Sternocleidomastoid (tissue), 1 donor: ENCODE data around the genes ACVR2A and MMADHC.

GRCh38 chr2:144642944-144643170 is 122.9 kb upstream of the ZEB2 start:
- PRO-cap: no peak

DNA sequence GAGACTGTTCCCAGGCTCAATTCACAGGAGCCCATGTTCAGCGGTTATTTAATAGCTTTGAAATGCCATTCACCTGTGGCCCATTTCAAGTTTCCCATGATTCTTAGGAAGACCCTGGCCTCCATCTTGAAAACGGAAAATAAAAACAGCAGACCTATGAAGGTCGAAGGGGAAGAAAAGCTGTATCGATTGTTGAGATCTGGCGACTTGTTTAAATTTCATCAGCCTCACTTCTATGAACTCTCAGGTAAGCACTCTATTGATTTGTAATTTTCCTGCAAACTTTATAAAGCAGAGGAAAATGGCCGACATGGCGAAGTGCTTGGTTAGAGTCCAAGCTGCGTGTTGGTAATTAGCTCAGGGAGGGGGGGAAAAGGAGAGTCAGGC is 147.9 kb upstream of the ZEB2 start:
- PRO-cap: no peak

- PRO-cap: no peak
Measured at GRCh38 chr2:145007186-145007774, 487.4 kb upstream of the ZEB2 start.

- PRO-cap: no peak
Measured at GRCh38 chr2:145750440-145751004, 1230.6 kb upstream of the ZEB2 start.

GRCh38 chr2:145751387-145752133 is 1231.6 kb upstream of the ZEB2 start:
- PRO-cap: no peak

DNA sequence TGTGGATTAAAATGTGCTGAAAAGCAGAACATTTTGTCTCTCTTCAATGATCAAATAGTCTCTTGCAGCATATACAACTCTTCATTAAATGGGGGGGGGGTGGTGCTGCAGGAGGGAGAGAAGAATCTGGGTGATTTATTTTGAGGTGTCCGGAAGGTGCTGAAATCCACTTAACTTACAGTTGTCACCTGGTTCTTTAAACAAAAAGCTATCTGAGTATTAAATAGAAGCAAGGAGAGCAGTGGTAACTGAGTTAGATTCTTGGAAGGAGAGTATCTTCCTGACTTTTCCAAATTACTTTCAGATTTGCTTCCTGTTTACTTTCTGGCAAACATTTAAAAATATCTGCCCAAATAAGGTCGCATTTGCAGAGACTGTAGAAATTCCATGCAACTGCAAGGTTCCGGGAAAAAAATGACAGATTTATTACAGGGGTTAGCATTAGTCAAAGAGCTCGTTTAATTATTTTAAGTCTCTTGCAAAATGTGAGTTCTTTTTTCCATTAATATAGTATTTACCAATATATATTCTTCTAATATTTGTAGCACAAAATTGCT is 904.6 kb upstream of the ACVR2A start:
- PRO-cap: no peak

DNA sequence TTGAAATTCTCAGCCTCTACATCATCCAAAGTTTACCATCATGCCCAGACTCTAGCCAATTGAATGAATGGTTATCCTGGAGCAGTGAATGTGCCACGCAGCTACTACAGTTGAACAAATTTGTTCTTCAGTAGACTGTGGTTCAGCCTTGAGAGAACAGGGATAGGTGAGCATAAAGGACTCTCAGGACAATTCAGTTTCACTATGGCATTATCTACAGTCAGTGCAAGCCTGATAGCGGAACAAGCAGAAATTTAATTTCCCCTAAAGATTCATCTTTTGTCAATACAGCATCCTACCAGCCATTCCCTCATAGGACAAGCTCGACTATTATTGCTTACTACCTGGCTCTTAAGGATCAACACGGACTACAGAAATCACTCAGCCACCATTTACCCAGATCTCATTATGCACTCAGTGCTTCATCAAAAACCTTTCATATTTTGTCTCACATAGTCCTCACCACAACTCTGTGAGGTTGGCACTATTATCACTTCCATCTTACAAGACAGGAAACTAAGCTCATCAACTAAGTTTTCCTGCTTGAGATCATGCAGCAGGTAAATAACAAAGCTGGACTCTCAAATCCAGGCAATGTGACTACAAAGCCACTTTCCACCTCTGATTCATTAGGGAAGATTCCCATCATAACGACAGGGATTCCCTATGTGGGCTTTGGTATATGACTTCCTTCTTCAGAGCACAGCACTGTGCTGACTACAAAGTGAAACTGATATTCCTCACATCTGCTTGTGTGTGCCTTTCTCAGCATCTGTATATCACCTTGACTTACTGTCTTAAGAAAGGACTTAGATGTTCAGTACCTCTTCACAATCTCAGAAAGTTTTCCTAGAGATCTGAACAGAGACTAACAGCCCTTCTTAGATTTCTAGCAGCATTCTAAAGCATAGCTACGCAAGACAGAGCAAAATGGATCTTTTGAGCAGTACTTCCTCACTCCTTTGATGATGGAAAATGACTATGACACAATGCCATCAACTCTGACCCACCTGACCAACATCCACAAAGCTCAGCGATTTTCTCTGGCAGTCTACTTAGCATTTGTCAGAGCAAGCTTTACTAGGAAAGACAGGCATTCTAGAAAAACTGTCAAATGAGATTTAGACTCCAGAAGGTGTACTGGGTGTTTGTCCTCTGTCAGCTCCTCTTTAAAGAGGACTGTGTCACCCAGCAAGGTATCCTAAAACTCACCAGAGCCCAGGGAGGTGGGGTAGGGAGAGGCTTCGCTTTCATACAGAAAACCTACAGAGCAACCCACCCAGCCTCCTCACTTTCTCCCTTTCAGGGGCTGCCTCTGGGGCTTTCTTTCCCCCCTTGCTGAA is 181.2 kb upstream of the ACVR2A start:
- PRO-cap: no peak

- PRO-cap: bidirectional peak, plus-strand start at chr2:147844517, minus-strand start at chr2:147844456; bidirectional peak, plus-strand start at chr2:147844806, minus-strand start at chr2:147844797
Measured at GRCh38 chr2:147844402-147845346, at the start of gene ACVR2A. TSS of gene ACVR2A (plus strand) at chr2:147845029.

DNA sequence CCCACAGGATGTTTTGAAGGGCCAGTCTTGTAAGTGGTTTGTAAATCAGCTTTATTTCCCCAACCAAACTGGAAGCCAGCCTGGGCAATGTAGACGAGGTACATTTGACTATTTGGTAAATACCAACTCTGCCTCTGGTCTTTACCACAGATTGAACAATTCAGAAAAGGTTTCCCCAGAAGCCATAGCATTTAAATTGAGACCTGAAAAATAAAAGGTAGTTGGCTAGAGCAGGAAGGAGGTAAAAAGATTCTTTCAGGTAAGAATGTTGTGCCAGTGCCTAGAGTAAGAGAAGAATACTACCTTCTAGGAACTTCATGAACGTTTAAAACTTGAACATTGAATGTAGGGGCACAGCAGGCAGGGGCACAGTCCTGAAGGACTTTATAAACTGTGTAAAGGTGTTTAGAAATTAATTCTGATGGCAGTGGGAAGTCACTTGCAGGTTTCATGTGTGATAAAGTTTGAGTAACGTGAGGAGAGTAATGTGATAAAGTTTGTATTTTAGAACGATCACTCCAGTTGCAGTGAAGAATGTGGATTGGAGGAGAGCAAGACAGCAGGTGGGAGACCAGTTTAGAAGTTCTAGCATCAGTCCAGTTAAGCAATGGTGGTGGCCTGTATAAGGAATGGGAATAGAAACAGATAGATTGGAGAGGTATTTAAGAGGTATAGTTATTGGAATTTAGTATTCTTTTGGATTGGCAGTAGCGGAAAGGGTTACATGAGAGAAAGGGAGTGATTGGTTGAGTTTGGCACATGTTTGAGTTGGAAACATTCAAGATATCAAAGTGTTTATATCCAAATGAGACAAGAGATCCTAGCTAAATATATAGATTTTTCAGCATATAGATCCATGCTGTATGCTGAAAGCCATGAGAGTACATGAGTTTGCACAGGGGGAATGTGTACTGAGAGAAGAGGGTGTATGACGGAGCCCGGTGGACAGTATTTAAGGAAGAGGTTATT is 77.0 kb downstream of the MBD5 start:
- PRO-cap: no peak

DNA sequence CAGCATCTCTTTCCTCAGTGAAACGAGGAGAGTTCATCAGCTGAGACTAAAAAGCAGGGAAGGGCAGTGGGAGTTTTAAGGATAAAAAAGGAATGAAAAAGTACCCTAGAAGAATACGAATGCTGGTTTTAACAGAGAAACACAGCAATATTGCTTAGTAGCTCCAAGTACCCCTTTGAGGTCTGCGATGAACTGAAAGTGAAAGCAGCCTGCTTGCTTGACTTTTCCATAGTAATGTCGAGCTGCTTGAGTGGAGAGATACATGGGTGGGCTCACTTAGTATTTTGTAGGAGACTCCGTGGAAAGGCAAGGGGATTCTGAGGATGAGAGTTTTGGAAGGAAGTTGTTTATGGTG is 91.6 kb upstream of the EPC2 start:
- PRO-cap: no peak

- PRO-cap: no peak
Measured at GRCh38 chr2:148653415-148653793, 8.9 kb downstream of the EPC2 start.

DNA sequence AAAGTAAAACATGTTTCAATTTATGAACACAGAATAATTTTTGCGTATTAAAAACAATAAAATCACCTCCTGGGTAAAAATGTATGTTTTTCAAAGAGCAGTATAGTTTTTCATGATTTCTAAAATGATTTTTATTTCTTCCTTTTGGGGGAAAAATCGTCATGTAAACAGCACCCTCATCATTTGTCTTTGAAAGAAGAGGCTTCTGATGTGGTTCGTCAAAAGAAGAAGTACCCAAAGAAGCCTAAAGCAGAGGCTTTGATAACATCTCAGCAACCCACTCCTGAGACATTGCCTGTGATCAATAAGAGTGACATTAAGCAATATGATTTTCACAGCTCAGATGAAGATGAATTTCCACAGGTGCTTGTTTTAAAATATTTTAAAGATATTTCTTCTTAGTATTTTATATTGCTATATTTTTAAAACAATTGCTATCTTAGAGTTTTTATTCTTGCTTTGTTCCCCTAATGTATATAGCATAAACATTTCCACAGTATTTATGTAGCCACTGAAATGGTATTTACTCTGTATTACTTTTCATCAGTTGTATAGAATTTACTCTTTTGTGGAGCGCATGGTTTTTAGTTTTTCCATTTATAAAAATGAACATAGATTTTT is 110.1 kb upstream of the KIF5C start:
- PRO-cap: no peak

- PRO-cap: no peak
Measured at GRCh38 chr2:148815120-148815319, 60.0 kb upstream of the KIF5C start.

DNA sequence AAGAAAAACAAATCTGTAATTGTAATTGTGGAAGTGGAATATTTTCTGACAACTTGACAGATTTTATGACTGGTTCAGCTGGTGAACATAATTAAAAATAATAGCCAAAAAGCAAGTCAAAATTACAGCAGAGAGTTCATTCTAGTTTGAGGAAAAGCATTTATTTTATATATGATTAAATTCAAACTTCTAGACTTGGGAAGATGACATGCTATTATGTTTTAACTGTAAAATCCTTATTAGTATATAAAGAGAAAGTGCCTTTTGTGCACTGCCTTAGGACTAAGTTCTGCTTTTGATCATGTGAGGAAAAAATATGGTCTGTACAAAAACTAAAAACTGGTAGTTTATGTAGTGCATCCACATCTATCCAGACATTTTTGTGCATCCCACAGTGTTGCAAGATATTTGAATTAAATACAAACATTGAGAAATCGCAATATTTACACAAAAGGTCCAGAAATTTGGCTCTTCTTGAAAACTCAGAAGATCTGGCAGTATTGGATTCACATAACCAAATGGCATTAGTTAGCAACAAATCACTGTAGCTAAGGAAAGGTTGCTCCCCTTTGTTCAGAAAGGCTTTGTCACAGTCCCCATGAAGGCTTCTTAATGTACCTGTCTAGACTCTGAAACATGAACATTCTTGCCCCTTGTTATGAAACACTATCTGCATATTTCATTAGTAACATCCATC is 2.4 kb downstream of the MMADHC start:
- PRO-cap: no peak

DNA sequence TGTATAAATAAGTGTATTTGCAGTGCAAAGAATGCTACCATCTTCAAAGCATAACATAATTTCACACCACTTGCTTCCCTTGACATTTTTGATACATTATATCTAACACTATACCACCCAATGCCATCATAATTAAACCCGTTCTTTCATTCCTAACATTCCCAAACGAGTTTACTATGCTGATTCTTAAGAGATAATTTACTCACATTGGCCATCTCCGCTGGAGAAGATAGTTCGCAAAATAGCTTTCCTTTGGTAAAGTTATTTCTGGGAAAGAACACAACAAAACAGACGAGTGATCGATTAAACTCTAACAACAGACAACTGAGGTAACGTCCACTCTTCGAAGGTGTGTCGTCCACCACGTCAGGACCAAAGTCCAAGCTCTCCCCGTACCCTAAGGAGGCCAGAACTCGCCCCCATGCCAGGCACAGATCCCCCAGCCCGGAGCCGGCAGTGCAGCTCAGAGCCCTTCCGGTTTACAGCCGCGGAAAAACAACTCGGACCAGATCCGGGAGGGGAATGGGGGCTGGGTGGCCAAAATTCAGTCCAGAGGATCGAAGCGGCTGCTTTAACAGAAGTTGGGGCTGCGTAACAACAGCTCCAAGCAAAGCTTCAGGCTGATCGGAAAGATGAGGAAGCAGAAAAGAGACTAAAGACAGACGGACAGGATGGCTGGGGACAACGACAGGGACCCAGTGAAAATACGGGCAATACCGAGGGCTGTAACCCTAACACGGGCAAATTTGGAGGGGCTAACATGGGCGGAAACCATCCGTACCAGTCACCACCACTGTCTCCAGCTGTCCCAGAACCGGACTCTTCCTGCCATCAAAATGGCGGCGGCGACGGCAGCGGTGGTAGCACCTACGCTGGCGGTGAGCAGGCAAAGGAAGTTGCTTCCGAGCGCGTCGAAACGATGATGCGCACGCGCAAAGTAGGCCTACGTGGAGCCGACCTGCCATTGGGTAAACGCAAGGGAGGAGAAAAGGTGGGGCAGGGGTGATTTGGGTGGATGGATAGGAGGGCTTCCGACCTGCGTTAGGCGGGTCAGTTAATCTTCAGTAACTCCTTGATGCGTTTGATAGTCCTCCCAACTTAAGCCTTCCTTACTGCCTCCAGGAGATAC is at the start of gene MMADHC:
Gene MMADHC, minus strand, starts transcription at position 893 of the 1,129 bp plus-strand sequence.
- PRO-cap: bidirectional peak, plus-strand start at position 508 of the sequence, minus-strand start at position 374 of the sequence; bidirectional peak, plus-strand start at position 999 of the sequence, minus-strand start at position 822 of the sequence

DNA sequence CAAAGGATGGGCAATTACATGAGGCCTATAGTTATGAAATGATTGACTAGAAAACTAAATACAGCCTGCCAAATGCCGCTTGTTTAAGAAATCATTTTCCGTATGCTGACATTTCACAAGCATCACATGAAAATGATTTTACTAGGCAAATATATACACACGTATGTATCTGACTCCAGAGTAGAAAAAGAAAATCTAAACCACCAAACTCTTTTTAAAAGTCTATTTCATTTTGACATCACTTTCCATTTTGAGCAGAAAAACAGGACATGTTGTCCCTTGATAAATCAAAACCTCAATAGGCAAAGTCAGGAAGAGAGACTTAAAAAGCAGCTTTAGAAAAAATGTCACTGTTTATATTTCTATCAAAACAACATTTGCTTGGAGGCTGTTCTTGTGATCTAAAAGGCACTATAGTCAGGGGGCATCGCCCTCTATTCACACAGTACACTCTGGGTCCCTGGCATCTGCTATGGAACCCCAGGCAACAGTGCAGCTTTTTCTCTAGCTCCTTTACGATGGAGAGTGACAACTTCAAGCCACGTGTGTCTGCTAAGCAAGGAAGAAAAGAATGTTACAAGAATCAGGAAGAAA is 11.4 kb downstream of the RND3 start:
- PRO-cap: bidirectional peak, plus-strand start at position 445 of the sequence, minus-strand start at position 300 of the sequence

GRCh38 chr2:150483688-150485104 is 3.3 kb downstream of the RND3 start:
- PRO-cap: no peak

GRCh38 chr2:151464346-151464928 is 54.7 kb downstream of the RIF1 start:
- PRO-cap: no peak

DNA sequence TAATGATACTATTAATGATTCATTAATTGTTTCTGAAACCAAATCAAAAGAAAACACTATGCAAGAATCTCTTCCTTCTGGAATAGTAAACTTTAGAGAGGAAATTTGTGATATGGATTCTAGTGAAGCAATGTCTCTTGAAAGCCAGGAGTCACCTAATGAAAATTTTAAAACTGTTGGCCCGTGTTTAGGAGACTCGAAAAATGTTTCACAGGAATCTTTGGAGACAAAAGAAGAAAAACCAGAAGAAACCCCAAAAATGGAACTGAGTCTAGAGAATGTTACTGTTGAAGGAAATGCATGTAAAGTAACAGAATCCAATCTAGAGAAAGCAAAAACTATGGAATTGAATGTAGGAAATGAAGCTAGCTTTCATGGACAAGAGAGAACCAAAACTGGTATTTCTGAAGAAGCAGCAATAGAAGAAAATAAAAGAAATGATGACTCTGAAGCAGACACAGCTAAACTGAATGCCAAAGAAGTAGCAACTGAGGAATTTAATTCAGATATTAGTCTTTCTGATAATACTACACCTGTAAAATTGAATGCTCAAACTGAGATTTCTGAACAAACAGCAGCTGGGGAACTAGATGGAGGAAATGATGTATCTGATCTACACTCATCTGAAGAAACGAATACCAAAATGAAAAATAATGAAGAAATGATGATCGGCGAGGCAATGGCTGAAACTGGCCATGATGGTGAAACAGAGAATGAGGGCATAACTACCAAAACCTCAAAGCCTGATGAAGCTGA is 55.4 kb downstream of the RIF1 start:
- PRO-cap: no peak

GRCh38 chr2:151810261-151811028 is 17.8 kb downstream of the ARL5A start:
- PRO-cap: no peak